Measurements from ENCODE around the gene NRDE2.

- RAMPAGE, long total RNA, result no peak
- RRBS, result no CpG with 5 or more reads among the region's 51 CpGs
PRO-cap:
- standard, result bidirectional peak, plus-strand start at chr14:90331715, minus-strand start at chr14:90331693; bidirectional peak, plus-strand start at chr14:90332188, minus-strand start at chr14:90331941
- CoPRO, capped RNA only, 2 experiments, result peak in 2 of 2 experiments; most common plus-strand start chr14:90332179 (in 1); most common minus-strand start chr14:90331966 (in 2)
- CoPRO, capped and uncapped RNA, 2 experiments, result peak in 1 of 2 experiments; most common plus-strand start chr14:90331762 (in 1); most common minus-strand start chr14:90331693 (in 1)
- CoPRO, uncapped RNA only, 2 experiments, result peak in 2 of 2 experiments; most common plus-strand start chr14:90332237 (in 1); most common minus-strand start chr14:90331652 (in 1)
CAGE:
- cytosol, long polyA plus RNA, result no peak
- long polyA plus RNA, result start-site peak on the minus strand at chr14:90331930-90331961, 141 and 169 reads in 2 replicates
- nucleolus, long total RNA, result no peak
- nucleus, long polyA plus RNA, result start-site peak on the minus strand at chr14:90331927-90331984, 489 and 580 reads in 2 replicates
These were observed at the start of gene NRDE2 for GRCh38 chr14:90331423-90332554. NRDE2 (minus strand) TSS chr14:90331941.

GRCh38 chr14:90404625-90404958, 7.8 kb downstream of the CALM1 start:
- RAMPAGE, long total RNA, result no peak
- RRBS, result no CpG with 5 or more reads among the region's 1 CpG
PRO-cap:
- standard, result no peak
- CoPRO, capped RNA only, 2 experiments, result no peak in any of the 2 experiments
- CoPRO, capped and uncapped RNA, 2 experiments, result no peak in any of the 2 experiments
- CoPRO, uncapped RNA only, 2 experiments, result no peak in any of the 2 experiments
CAGE:
- cytosol, long polyA plus RNA, result no peak
- long polyA plus RNA, result start-site peak on the minus strand at chr14:90404733-90404746, 8 and 15 reads in 2 replicates
- nucleolus, long total RNA, result no peak
- nucleus, long polyA plus RNA, result no peak

- RAMPAGE, long total RNA, result no peak
- RRBS, result no CpG with 5 or more reads among the region's 2 CpGs
PRO-cap:
- standard, result no peak
- CoPRO, capped RNA only, 2 experiments, result no peak in any of the 2 experiments
- CoPRO, capped and uncapped RNA, 2 experiments, result no peak in any of the 2 experiments
- CoPRO, uncapped RNA only, 2 experiments, result no peak in any of the 2 experiments
CAGE:
- cytosol, long polyA plus RNA, result no peak
- long polyA plus RNA, result no peak
- nucleolus, long total RNA, result no peak
- nucleus, long polyA plus RNA, result no peak
These were observed 119.7 kb downstream of the CALM1 start for GRCh38 chr14:90516543-90516880.

- RAMPAGE, long total RNA, result no peak
- RRBS, result no CpG with 5 or more reads among the region's 15 CpGs
PRO-cap:
- standard, result unidirectional peak, minus-strand start at chr14:90534919
- CoPRO, capped RNA only, 2 experiments, result no peak in any of the 2 experiments
- CoPRO, capped and uncapped RNA, 2 experiments, result no peak in any of the 2 experiments
- CoPRO, uncapped RNA only, 2 experiments, result no peak in any of the 2 experiments
CAGE:
- cytosol, long polyA plus RNA, result no peak
- long polyA plus RNA, result no peak
- nucleolus, long total RNA, result no peak
- nucleus, long polyA plus RNA, result no peak
These were observed 138.0 kb downstream of the CALM1 start for GRCh38 chr14:90534723-90535280.

DNA sequence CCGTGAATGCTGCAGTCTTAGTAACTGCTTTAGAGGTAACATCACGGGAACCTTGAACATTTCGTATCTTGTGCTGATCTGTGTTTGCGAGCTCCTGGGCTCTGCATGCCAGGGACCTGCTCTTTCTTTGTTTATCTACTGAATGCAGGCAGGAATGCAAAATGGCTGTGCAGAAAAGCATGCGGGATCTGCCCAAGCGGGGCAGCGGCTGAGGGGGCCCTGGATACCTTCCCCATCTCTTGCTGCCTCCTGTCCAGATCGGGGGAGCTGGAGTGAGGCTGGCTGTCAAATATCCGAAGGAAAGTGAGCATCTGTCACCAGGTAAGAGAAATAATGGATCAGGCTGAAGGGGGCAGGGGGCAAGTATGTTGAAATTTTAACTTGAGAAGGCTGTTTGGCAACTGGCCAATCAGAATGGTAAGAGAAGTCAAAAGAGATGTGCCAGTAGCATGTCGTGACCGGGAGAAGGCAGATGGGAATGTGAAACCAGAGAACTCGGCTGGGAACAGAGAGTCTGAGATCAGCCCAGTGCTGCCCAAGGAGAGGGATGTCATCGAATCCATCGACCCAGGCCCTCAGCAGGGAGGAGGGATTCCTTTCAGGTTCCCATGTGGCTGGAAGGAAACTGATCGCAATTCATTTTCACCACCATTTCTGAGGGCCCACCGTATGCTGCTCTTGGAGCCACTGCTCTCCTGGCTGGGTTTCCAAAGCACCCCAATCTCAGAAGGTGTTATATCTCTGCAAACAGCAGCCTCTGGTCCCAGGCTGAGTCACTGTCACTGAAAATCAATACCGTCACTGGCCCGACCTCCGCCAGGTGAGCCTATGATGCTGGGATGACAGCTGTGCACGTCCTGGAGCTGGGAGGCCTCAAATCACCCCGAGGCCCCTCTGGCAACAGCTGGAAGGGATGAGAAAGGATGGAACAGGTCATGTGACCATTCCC, 191.2 kb downstream of the TTC7B start:
- RAMPAGE, long total RNA, result no peak
- RRBS, result no CpG with 5 or more reads among the region's 21 CpGs
PRO-cap:
- standard, result no peak
- CoPRO, capped RNA only, 2 experiments, result no peak in any of the 2 experiments
- CoPRO, capped and uncapped RNA, 2 experiments, result no peak in any of the 2 experiments
- CoPRO, uncapped RNA only, 2 experiments, result no peak in any of the 2 experiments
CAGE:
- cytosol, long polyA plus RNA, result no peak
- long polyA plus RNA, result no peak
- nucleolus, long total RNA, result no peak
- nucleus, long polyA plus RNA, result no peak

GRCh38 chr14:90627352-90628368, 188.6 kb downstream of the TTC7B start:
- RAMPAGE, long total RNA, result no peak
- RRBS, result no CpG with 5 or more reads among the region's 20 CpGs
PRO-cap:
- standard, result no peak
- CoPRO, capped RNA only, 2 experiments, result no peak in any of the 2 experiments
- CoPRO, capped and uncapped RNA, 2 experiments, result no peak in any of the 2 experiments
- CoPRO, uncapped RNA only, 2 experiments, result no peak in any of the 2 experiments
CAGE:
- cytosol, long polyA plus RNA, result no peak
- long polyA plus RNA, result no peak
- nucleolus, long total RNA, result no peak
- nucleus, long polyA plus RNA, result no peak

- RAMPAGE, long total RNA, result no peak
- RRBS, result no CpG with 5 or more reads among the region's 14 CpGs
PRO-cap:
- standard, result no peak
- CoPRO, capped RNA only, 2 experiments, result no peak in any of the 2 experiments
- CoPRO, capped and uncapped RNA, 2 experiments, result no peak in any of the 2 experiments
- CoPRO, uncapped RNA only, 2 experiments, result no peak in any of the 2 experiments
CAGE:
- cytosol, long polyA plus RNA, result no peak
- long polyA plus RNA, result no peak
- nucleolus, long total RNA, result no peak
- nucleus, long polyA plus RNA, result no peak
These were observed 185.8 kb downstream of the TTC7B start for GRCh38 chr14:90630247-90630942.

- RAMPAGE, long total RNA, result no peak
PRO-cap:
- standard, result no peak
- CoPRO, capped RNA only, 2 experiments, result no peak in any of the 2 experiments
- CoPRO, capped and uncapped RNA, 2 experiments, result no peak in any of the 2 experiments
- CoPRO, uncapped RNA only, 2 experiments, result no peak in any of the 2 experiments
CAGE:
- cytosol, long polyA plus RNA, result no peak
- long polyA plus RNA, result no peak
- nucleolus, long total RNA, result no peak
- nucleus, long polyA plus RNA, result no peak
These were observed 151.4 kb downstream of the TTC7B start for GRCh38 chr14:90664875-90665222.

GRCh38 chr14:90838900-90839838, 22.9 kb upstream of the TTC7B start:
- RAMPAGE, long total RNA, result no peak
- RRBS, result no CpG with 5 or more reads among the region's 14 CpGs
PRO-cap:
- standard, result no peak
- CoPRO, capped RNA only, 2 experiments, result no peak in any of the 2 experiments
- CoPRO, capped and uncapped RNA, 2 experiments, result no peak in any of the 2 experiments
- CoPRO, uncapped RNA only, 2 experiments, result no peak in any of the 2 experiments
CAGE:
- cytosol, long polyA plus RNA, result no peak
- long polyA plus RNA, result no peak
- nucleolus, long total RNA, result no peak
- nucleus, long polyA plus RNA, result no peak

DNA sequence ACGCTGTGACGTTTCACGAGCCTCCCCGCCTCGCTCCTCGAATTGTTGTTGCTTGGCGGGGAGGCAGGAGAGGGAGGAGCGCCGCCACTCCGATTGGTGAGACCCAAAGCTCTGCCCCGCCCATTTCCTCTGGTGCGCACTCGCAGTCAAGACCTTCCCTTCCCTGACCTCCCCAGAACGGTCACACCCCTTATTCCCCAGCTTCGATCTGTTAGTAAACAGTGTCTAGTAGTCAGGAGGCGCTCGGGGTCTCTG, 271 bp upstream of the RPS6KA5 start:
- RAMPAGE, long total RNA, result no peak
- RRBS, result no CpG with 5 or more reads among the region's 17 CpGs
PRO-cap:
- standard, result bidirectional peak, plus-strand start at position 45 of the sequence, minus-strand start outside the sequence
- CoPRO, capped RNA only, 2 experiments, result peak in 2 of 2 experiments; most common plus-strand start position 95 of the sequence (in 1)
- CoPRO, capped and uncapped RNA, 2 experiments, result no peak in any of the 2 experiments
- CoPRO, uncapped RNA only, 2 experiments, result no peak in any of the 2 experiments
CAGE:
- cytosol, long polyA plus RNA, result no peak
- long polyA plus RNA, result no peak
- nucleolus, long total RNA, result no peak
- nucleus, long polyA plus RNA, result no peak

DNA sequence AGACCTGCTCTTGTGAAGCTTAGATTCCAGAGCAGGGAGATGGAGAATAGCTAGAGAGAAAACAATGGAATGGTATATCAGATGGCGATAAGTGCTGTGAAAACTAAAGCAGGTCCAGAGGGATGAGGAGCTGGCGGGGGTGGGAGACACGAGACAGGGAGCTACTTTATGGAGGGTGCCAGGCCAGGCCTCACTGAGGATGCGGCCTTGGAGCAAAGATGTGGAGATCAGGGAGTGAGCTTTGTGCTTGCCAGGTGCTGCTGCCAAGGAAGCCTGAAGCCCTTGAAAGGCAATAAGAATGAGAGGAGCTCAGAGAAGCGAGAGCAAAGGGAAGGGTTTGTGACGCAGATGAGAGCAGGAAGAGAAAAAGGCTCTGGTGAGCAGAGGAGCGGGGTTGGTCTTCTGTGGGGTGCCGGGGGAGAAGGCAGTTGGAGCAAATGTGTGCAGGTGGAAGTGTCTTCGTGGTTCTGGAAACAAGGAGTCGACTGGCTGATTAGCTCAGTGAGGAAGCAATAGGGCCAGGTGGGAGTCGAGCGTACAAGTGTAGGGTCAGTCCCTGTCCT, 6.1 kb upstream of the DGLUCY start:
- RAMPAGE, long total RNA, result no peak
- RRBS, result no CpG with 5 or more reads among the region's 12 CpGs
PRO-cap:
- standard, result no peak
- CoPRO, capped RNA only, 2 experiments, result no peak in any of the 2 experiments
- CoPRO, capped and uncapped RNA, 2 experiments, result no peak in any of the 2 experiments
- CoPRO, uncapped RNA only, 2 experiments, result no peak in any of the 2 experiments
CAGE:
- cytosol, long polyA plus RNA, result no peak
- long polyA plus RNA, result no peak
- nucleolus, long total RNA, result no peak
- nucleus, long polyA plus RNA, result no peak

DNA sequence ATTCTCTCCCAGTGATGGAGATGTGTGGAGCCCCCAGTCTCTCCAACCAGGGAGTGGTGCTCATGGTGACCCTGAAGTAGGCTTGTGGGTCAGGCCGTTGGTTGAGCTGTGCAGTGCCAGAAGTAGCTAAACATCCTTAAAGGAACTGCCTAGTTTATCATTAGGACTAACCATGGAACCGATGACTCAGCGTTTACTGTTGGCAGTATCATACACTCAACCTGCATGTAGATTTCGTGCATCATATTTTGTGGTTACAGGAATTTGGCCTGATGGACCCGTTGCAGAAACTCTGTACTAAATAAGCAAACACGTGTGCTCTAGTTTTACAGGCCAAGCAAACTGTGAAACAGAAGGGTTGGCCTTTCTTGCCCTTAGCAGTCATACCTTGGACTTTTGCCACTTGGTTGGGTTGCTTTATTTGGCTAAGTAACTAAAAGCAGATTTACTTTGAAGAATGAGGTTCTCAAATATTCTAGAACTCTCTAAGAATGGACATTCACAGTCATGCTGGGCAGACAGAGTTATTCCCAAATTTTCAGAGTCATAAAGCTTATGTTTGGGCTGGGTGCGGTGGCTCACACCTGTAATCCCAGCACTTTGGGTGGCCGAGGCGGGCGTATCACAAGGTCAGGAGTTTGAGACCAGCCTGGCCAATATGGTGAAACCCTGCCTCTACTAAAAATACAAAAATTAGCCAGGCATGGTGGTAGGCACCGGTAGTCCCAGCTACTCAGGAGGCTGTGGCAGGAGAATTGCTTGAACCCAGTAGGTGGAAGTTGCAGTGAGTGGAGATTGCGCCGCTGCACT, 35.7 kb downstream of the DGLUCY start:
- RAMPAGE, long total RNA, result no peak
- RRBS, result no CpG with 5 or more reads among the region's 13 CpGs
PRO-cap:
- standard, result no peak
- CoPRO, capped RNA only, 2 experiments, result no peak in any of the 2 experiments
- CoPRO, capped and uncapped RNA, 2 experiments, result no peak in any of the 2 experiments
- CoPRO, uncapped RNA only, 2 experiments, result no peak in any of the 2 experiments
CAGE:
- cytosol, long polyA plus RNA, result no peak
- long polyA plus RNA, result no peak
- nucleolus, long total RNA, result no peak
- nucleus, long polyA plus RNA, result no peak

DNA sequence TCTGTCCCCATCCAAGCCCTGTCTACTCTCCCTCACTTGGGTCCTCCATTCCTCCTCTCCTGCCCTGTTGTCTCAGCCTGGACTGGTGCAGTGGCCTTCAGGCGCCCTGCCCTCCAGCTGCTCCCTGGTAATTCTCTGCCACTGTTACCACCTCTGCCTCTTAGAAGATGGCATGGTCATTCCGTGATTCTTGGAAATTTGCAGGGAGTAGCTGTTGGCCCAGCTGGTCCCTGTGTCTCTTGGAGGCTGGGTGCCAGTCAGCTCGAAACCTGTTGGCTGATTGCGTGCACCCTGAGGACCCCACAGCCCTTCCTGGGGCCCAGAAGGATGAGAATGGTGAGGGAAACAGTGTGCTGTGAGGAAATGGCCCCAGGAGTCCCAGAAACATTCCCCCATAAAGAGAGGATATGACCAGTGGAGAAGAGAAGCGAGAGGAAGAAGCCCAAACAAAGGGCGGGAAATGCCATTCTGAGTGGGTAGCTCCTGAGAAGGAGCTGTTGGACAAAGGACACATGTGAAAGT, 22.4 kb downstream of the GPR68 start:
- RAMPAGE, long total RNA, result no peak
- RRBS, result no CpG with 5 or more reads among the region's 6 CpGs
PRO-cap:
- standard, result no peak
- CoPRO, capped RNA only, 2 experiments, result no peak in any of the 2 experiments
- CoPRO, capped and uncapped RNA, 2 experiments, result no peak in any of the 2 experiments
- CoPRO, uncapped RNA only, 2 experiments, result no peak in any of the 2 experiments
CAGE:
- cytosol, long polyA plus RNA, result no peak
- long polyA plus RNA, result no peak
- nucleolus, long total RNA, result no peak
- nucleus, long polyA plus RNA, result no peak

DNA sequence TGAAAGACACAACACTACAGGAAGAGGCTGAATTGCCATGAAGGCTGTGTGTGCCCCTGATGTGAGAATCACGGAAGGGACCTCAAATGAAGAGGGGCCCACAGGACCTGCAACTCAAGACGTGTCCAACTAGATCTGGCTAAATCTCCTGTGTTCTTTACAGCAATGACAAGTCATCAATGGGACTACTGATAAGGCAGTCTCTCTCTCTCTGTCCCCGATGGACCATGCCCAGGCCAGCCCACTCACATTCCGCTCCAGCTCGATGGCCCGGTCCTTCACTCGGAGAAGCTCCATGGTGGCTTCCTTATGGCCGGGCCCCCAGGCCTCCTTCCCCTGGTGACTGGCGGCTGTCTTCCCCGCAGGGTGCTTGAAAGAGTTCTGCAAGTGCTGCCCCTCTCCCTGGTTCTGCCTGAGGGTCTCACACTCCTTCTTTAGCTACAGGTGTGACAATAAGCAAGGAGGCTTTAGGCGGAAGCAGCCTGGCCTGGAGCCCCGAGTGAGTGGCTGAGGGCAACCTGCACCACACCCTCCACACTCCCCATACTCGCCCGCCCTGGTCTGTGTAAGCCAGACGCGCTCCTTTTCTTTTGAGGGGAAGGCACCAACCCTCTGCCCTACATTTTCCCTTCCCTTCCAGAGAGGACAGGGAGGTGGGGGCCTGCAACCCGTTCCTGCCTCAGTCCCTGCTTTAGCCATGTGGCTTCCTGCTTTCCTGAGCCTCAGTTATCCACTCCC, 62.5 kb upstream of the GPR68 start:
- RAMPAGE, long total RNA, result no peak
- RRBS, result no CpG with 5 or more reads among the region's 17 CpGs
PRO-cap:
- standard, result no peak
- CoPRO, capped RNA only, 2 experiments, result no peak in any of the 2 experiments
- CoPRO, capped and uncapped RNA, 2 experiments, result no peak in any of the 2 experiments
- CoPRO, uncapped RNA only, 2 experiments, result no peak in any of the 2 experiments
CAGE:
- cytosol, long polyA plus RNA, result no peak
- long polyA plus RNA, result no peak
- nucleolus, long total RNA, result no peak
- nucleus, long polyA plus RNA, result no peak

DNA sequence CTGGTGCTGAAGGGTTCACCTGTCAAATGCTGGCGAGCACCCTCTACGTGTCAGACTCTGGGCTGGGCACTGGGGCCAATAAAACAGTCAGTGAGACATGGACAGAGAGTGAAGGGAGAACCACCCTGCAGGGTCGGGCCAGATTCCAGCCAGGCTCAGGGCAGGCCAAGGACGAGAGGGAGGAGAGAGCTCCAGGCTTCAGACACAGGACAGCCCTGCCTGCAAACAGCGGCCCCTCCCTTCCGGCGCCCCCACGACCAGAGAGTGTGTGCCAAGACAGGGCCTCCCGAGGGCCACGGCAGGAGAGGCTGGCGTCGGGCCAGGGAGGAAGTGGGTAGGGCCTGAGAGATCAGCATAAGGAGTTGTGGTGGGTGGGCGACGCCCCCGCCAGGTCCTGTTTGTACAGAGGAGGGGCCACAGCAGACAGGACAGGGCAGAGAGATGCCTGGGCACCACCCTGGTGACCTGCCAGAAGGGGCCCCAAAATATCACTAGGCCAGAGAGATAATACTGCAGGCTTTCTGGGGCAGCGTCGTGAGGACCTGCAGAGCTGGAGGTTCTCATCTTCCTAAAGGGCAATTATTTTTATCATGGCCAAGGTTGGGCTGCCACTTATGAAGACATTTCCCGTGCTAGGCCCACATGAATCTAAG, 73.1 kb upstream of the GPR68 start:
- RAMPAGE, long total RNA, result no peak
- RRBS, result no CpG with 5 or more reads among the region's 18 CpGs
PRO-cap:
- standard, result no peak
- CoPRO, capped RNA only, 2 experiments, result no peak in any of the 2 experiments
- CoPRO, capped and uncapped RNA, 2 experiments, result no peak in any of the 2 experiments
- CoPRO, uncapped RNA only, 2 experiments, result no peak in any of the 2 experiments
CAGE:
- cytosol, long polyA plus RNA, result no peak
- long polyA plus RNA, result no peak
- nucleolus, long total RNA, result no peak
- nucleus, long polyA plus RNA, result no peak

DNA sequence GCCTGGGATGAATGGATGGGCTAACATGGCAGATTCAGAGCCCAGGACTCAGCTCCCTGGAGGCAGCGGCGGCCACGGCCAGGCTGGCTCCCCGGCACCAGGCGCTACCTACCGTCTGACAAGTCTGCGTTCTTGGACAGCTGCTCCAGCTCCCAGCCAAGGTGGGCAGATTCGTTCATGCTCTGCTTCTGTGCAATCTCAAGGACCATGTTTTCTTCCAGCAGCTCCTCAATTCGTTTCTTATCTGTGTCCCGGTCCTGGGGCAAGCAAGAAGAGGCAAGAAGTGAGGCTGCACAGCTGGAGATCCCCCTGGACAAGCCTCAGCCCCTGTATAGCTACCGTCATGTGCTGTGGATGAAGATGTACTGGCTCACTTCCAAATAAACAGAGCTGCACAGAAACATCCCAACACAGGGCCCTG, 80.2 kb upstream of the GPR68 start:
- RAMPAGE, long total RNA, result no peak
- RRBS, result no CpG with 5 or more reads among the region's 11 CpGs
PRO-cap:
- standard, result no peak
- CoPRO, capped RNA only, 2 experiments, result no peak in any of the 2 experiments
- CoPRO, capped and uncapped RNA, 2 experiments, result no peak in any of the 2 experiments
- CoPRO, uncapped RNA only, 2 experiments, result no peak in any of the 2 experiments
CAGE:
- cytosol, long polyA plus RNA, result no peak
- long polyA plus RNA, result no peak
- nucleolus, long total RNA, result no peak
- nucleus, long polyA plus RNA, result no peak

GRCh38 chr14:91352632-91353038, 65.0 kb downstream of the CCDC88C start:
- RAMPAGE, long total RNA, result no peak
- RRBS, result 93% methylated on average over 2 of the region's 8 CpGs
PRO-cap:
- standard, result no peak
- CoPRO, capped RNA only, 2 experiments, result no peak in any of the 2 experiments
- CoPRO, capped and uncapped RNA, 2 experiments, result no peak in any of the 2 experiments
- CoPRO, uncapped RNA only, 2 experiments, result no peak in any of the 2 experiments
CAGE:
- cytosol, long polyA plus RNA, result no peak
- long polyA plus RNA, result no peak
- nucleolus, long total RNA, result no peak
- nucleus, long polyA plus RNA, result no peak

GRCh38 chr14:91367074-91368089, 50.2 kb downstream of the CCDC88C start:
- RAMPAGE, long total RNA, result no peak
- RRBS, result no CpG with 5 or more reads among the region's 26 CpGs
PRO-cap:
- standard, result no peak
- CoPRO, capped RNA only, 2 experiments, result no peak in any of the 2 experiments
- CoPRO, capped and uncapped RNA, 2 experiments, result no peak in any of the 2 experiments
- CoPRO, uncapped RNA only, 2 experiments, result no peak in any of the 2 experiments
CAGE:
- cytosol, long polyA plus RNA, result no peak
- long polyA plus RNA, result no peak
- nucleolus, long total RNA, result no peak
- nucleus, long polyA plus RNA, result no peak

Data from K562 (cell line).